ENCODE measurements around the gene ZNF273.

- RAMPAGE, total RNA = no peak
Measured at GRCh38 chr7:64557969-64558443, 4.9 kb downstream of the ZNF680 start.

GRCh38 chr7:64869806-64870298, 33.2 kb upstream of the ZNF273 start:
- RAMPAGE, total RNA = no peak

- RAMPAGE, total RNA = no peak
Measured at GRCh38 chr7:64902925-64903955, at the start of gene ZNF273. Gene ZNF273, plus strand, starts transcription at chr7:64903273.

- RAMPAGE, total RNA = no peak
Measured at GRCh38 chr7:64997138-64997762, 9.2 kb downstream of the ERV3-1 start.

DNA sequence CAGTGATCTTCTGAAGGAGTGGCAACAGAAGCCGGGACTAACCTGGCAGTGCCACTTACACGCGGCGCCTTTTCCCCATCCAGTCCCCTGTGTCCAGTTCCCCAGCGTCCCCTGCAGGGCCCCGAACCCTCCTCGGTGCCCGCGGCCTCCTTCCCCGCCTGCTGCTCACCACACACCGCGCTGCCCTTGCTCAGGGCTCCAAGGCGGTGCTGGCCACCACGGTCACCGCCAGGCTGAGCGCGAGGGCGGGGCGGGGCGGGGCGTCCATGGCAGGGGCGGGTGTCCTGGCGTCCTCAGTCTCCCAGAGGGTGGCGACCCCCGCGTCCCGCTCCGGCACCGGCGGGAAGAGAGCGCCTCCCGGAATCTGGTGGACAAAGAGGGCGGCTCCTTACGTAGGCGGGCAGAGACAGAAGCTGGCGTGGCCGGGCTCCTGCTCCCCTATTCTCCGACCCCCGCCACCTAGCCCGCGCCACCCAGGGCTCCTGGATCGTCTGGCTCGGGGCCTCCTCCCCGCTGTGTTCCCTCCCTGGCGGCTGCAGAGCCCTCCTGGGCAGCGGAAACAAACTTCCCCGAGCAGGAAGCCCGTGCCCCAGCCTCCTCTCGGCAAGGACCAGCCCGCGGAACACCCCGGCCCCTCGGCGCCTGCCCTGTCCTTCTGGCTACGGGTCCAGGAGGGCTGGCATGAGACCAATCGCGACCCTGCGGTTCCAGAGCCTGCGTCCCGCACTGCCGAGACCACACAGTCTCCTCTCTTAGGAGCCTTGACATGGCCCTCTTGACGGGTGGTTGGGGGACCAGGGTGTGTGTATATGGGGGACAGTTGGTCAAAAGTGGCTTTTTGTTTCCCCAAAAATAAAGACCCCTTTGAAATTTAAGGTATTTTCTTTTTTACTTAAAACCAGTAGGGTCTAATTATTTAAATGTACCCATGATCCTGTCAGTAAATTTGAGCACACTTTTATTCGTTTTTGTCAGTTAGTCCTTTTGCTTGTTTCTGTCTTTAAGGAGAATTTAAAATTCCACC, 133.8 kb upstream of the ZNF92 start:
- RAMPAGE, total RNA = no peak

GRCh38 chr7:65251782-65252848, 121.5 kb upstream of the ZNF92 start:
- RAMPAGE, total RNA = no peak

- RAMPAGE, total RNA = start-site peak on the plus strand at chr7:66099592-66099654, 25 and 15 reads in 2 replicates
Measured at GRCh38 chr7:66099395-66100667, 14.8 kb upstream of the CRCP start.

DNA sequence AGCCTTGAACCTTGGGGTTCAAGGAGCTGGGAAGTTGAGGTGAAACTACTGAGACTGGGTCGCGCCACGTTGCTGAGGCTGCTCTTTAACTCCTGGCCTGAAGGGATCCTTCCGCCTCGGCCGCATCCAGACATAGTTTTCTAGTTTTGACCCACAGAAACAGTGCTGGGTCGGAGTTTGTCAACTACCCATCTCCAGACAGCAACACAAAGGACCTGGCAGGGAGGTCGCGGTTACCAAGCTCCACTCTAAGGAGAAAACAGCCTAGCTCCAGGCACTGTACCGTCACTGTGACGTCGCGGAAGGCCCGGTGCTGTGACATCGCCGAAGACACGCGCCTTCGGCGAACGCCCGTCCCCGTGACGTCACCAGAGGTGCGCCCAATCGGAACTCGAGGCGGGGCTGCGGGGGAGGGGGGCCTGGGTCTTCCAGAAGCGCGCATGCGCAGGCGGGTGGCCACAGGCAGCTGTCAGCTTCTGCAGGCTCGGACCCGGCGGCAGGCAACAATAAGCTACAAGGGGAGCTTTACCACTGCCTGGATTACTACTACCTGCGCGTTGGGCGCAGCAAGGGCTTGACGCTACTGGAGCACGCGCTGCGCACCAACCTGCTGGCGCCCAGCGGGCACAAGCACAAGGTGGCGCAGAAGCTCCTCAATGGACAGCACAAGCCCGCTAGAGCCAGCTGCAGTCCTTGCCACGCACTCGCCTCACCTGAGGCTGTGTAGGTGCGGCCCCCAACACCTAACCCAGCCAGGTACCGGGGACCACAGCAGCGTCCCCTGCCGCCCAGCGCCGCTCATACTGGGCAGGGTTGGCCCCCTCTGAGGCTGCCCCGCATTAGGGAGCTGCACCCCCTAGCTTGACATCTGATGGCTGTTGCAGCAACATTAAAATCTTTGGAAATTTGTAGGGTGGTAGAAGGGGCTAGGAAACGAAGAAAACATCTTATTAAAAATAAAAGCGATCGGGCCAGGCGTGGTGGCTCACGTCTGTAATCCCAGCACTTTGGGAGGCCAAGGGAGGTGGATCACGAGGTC, 208.4 kb downstream of the TPST1 start:
- RAMPAGE, total RNA = no peak

GRCh38 chr7:66427785-66428556, 200.7 kb upstream of the KCTD7 start:
- RAMPAGE, total RNA = no peak

DNA sequence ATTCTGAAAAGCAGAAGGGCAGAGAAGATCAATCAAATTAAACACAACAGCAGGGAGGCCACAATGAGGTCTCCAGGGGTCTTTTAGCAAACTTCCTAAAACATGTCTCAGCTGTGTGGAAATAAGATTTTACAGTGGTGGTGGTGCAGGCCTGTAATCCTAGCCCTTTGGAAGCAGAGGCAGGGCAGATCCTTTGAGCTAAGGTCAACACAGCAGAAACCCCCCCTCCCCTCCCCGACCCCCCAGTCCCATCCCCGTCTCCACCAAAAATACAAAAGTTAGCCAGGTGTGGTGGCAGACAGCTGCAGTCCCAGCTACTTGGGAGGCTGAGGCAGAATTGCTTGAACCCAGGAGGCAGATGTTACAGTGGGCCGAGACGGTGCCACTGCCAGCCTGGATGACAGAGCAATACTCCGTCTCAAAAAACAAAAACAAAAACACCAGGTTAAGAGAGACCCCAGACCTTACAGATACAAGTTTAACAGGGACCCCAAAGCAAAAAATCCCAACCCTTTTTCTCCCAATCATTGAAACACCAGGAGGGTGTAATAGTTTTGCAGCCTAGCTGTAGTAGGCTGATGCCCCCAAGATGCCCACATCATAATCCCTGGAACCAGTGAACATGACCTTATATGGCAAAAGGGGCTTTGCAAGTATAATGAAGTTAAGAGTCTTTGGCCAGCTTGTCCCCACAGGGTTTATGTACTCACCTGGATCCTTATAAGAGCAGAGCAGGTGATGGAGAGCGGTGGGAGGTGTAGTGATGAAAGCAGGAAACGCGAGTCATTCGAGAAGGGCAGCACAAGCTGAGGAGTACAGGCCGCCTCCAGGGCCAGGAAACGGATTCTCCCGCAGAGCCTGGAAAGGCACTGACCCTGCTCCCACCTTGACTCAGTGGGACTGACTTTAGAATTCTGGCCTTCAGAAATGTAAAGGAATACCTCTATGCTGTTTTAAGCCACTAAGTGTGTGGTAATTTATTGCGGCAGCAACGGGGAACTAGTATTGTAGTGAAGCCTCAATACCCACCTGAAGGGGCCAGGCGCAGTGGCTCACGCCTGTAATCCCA, 138.0 kb upstream of the KCTD7 start:
- RAMPAGE, total RNA = no peak

DNA sequence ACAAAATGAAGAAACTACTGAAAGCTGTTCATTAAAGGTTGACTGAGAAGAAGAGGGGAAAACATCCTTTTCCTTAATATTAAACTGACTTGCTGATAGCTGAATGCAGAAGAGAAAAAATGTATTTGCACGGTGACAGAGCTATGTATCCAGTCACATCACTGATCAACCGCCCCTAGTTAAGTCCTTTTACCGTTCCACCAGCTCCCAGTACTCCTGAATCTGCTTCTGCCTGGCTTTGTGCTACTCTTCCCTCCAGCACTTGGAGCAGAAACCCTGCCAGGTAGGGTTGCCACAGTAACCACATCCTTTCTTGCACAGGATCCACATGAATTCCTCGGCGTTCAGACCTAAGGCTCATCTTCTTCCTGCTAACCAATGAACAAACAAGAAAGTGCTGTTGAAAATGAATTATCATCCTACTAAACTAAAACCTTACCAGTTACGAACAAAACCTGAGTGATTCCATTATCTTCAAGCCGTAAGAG, 52.1 kb upstream of the KCTD7 start:
- RAMPAGE, total RNA = no peak

GRCh38 chr7:66591746-66592921, 36.5 kb upstream of the KCTD7 start:
- RAMPAGE, total RNA = start-site peak on the minus strand at chr7:66592351-66592388, 20 and 55 reads in 2 replicates

- RAMPAGE, total RNA = no peak
Measured at GRCh38 chr7:66668293-66669029, 39.8 kb downstream of the KCTD7 start.

- RAMPAGE, total RNA = no peak
Measured at GRCh38 chr7:66680786-66681374, 52.2 kb downstream of the KCTD7 start.

DNA sequence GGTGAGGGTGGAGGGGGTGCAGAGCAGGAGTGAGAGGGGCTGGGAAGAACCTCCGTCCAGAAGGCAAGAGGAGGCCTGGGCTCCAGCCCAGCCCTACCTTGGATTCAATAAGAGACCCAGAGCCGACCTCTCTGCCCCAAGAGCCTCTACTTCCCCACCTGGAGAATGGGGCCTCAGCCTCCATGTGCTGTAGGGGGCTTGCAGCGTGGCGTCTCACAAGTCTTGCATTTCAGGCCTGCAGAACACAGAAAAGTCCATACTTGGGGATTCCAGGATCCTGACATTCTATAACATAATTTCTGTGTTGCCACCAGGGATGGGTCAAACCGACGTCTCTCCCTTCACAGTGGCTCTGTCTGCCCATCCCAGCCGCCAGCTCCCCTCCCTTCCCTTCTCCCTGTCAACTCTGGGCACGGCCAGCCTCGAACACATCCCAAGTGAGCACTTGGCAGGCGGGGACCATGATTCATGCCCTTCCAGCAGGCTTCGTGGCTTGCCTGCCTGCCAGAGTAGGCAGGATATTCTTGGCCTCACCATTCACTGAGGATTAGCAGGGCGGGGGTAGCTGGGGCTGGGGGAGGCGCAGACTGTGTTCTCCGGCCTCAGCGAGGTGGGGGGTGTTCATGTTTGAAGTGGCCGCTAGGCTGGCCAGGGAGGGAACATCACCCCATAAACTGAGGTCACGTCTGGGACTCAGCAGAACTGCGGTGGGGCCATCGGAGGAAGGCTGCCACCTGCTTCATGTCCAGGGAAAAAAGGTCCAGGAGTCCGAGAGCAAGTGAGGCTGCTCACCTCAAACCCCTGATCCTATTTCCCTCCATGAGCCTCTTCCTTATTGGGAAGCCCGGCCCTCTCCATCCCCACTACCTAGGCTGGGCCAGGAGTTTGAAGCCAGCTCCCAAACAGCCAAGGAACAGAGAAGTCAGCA, 43.2 kb upstream of the RABGEF1 start:
- RAMPAGE, total RNA = no peak

DNA sequence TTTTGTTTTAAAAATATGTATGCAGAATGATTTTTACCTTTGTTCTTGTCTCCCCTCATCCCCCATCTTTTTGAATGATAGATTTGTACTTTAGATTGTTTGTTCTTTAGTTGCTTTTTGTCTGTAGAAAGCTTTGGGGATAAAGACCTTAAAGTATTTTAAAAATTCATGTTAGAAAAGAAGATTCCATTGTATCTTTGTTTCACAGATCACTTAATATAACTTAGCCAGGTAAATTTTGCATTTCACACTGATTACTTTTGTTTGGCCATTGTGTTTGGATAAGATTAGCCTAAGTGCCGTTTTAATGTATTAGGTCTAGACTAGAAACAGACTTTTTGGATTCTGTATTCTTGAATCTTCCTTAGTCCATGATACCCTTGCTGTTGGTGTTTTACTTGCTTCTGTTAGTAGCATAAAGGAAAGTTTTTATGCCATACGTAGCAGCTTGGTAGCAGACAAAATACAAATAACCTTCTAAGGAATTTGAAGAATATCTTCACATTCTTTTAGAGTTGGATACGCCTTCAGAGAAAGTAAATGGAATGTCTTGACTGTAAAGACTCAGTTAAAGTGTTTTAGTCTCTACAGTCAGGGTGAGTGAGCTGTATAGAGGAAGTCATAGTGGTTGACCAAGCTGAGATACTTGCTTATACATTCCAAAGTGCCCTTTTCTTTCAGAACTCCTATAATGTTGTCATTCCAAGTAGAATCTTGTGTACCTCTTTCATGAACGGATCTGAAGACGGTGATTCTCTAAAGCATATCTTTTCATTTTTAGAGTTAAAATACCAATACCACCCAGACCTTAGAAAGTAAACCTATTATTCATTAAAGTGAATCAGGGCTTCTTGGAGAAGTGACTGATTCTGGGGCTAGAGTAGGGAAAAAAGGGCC, 37.5 kb downstream of the RABGEF1 start:
- RAMPAGE, total RNA = no peak

- RAMPAGE, total RNA = no peak
Measured at GRCh38 chr7:66860250-66860726, 60.7 kb upstream of the TMEM248 start.

GRCh38 chr7:66904324-66905096, 16.5 kb upstream of the TMEM248 start:
- RAMPAGE, total RNA = no peak

DNA sequence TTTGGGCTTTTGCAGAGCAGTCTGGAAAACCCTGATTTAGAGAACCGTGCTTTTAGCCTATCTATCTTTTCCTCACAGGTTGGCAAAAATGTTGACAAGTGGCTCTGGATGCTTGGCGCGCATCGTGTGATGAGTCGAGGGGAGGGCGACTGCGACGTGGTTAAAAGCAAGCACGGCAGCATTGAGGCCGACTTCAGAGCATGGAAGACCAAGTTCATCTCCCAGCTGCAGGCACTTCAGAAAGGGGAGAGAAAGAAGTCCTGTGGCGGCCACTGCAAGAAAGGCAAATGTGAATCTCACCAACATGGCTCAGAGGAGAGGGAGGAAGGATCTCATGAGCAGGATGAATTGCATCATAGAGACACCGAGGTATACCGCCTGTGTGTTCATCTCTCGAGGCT, 21.1 kb downstream of the TYW1 start:
- RAMPAGE, total RNA = no peak

- RAMPAGE, total RNA = no peak
Measured at GRCh38 chr7:67123122-67124008, 126.7 kb downstream of the TYW1 start.

Measured in foreskin keratinocyte (primary cell).